Astrocyte (in vitro differentiated cells and primary cell): ENCODE measurements around the gene GSTT4.

DNA sequence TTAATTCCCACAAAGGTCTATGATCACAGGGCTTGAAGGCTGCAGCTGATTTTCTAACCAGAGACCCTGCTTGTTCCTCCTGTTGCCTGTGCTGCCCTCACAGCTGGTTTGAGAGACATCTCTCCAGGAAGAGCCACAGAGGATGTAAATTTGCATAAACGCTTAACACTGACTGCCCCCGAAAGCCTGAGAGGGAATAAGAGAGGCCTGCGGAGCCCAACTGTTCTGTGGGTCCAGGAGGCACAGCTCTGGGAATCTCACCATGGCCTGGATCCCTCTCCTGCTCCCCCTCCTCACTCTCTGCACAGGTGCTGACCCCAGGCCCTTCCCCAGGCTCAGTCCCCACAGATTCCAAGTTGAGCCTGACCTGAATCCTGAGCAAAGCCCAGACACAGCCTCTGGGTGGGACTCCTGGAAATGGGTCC, 102.8 kb downstream of the GGTLC2 start:
- PRO-cap = no peak
- RRBS, 2 experiments = no CpG with 5 or more reads among the region's 3 CpGs

- PRO-cap = no peak
- RRBS, 2 experiments = no CpG with 5 or more reads among the region's 3 CpGs
Measured at GRCh38 chr22:22758393-22758911, 114.0 kb downstream of the GGTLC2 start.

DNA sequence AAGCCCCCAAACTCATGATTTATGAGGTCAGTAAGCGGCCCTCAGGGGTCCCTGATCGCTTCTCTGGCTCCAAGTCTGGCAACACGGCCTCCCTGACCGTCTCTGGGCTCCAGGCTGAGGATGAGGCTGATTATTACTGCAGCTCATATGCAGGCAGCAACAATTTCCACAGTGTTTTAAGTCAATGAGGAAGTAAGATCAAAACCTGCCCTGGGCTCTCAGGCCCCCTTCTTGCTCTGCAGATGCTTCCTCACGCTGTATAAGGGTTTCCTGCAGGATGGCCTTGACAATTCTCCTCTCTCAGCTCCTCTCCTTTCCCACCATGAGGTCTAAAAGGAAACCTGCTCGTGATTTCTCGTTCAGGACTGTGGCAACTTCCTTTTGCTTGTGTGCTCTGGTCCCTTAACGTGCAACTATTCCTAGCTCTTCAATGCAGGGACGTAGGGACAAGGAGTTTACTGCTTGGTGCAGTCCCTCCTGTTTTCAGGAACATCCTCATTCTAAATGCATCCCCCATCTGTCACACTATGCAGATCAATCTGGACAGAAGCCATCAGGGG, 64.4 kb upstream of the IGLL5 start:
- PRO-cap = no peak
- RRBS, 2 experiments = no CpG with 5 or more reads among the region's 9 CpGs

DNA sequence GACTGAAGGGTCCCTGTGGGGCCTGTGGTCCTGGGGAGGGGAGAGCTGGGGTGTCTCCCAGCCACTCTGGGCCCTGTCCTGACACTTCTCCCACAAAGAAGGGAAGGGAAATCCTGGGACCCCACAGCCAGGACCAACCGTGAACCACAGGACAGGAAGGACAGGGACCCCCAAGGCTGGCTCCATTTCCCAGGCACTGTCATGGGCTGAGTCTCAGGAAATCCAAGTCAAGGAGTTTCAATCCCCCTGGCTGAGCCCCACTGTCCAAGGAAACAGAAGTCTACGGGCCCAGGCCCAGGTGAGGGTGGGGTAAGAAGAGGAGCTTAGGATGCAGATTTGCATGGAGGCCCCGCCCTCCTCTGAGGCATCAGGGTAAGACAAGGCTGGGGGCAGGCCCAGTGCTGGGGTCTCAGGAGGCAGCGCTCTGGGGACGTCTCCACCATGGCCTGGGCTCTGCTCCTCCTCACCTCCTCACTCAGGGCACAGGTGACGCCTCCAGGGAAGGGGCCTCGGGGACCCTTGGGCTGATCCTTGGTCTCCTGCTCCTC, 31.4 kb upstream of the IGLL5 start:
- PRO-cap = no peak
- RRBS, 2 experiments = no CpG with 5 or more reads among the region's 7 CpGs

DNA sequence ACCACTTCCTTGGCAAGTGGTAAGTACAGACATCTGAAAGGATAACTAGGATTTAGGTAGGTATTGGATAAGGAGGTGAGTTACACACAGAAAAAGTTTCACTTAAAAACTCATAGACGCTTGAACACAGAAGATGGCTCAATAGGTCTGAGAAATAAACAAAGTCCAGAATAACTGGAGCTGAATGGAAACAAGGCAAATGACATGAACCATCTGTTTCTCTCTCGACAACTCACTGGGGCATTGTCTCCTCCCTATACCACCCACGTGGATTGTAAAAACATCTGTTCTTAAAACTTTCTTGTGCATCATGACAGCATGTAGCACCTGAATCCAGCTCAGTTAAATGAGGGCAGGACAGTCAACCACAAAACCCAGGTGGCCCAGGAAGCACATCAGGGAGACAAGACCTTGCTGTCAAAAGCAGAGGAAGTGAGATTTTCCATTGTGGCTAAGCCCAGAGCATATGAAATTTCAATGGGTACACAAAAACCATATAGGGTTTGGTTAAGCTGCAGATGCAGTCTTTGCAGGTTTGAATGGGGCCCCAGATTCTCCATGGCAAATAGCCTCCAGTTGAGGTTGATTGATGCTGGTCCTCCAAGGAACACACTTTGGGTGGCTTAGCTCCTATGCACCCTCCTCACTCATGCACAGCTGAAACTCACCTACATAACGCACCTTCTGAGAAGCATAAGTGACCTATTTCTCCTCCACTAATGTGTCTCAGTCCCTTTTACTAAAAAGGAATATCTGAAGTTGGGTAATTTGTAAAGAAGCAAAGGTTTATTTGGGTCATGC, 21.9 kb upstream of the IGLL5 start:
- PRO-cap = no peak
- RRBS, 2 experiments = no CpG with 5 or more reads among the region's 4 CpGs

DNA sequence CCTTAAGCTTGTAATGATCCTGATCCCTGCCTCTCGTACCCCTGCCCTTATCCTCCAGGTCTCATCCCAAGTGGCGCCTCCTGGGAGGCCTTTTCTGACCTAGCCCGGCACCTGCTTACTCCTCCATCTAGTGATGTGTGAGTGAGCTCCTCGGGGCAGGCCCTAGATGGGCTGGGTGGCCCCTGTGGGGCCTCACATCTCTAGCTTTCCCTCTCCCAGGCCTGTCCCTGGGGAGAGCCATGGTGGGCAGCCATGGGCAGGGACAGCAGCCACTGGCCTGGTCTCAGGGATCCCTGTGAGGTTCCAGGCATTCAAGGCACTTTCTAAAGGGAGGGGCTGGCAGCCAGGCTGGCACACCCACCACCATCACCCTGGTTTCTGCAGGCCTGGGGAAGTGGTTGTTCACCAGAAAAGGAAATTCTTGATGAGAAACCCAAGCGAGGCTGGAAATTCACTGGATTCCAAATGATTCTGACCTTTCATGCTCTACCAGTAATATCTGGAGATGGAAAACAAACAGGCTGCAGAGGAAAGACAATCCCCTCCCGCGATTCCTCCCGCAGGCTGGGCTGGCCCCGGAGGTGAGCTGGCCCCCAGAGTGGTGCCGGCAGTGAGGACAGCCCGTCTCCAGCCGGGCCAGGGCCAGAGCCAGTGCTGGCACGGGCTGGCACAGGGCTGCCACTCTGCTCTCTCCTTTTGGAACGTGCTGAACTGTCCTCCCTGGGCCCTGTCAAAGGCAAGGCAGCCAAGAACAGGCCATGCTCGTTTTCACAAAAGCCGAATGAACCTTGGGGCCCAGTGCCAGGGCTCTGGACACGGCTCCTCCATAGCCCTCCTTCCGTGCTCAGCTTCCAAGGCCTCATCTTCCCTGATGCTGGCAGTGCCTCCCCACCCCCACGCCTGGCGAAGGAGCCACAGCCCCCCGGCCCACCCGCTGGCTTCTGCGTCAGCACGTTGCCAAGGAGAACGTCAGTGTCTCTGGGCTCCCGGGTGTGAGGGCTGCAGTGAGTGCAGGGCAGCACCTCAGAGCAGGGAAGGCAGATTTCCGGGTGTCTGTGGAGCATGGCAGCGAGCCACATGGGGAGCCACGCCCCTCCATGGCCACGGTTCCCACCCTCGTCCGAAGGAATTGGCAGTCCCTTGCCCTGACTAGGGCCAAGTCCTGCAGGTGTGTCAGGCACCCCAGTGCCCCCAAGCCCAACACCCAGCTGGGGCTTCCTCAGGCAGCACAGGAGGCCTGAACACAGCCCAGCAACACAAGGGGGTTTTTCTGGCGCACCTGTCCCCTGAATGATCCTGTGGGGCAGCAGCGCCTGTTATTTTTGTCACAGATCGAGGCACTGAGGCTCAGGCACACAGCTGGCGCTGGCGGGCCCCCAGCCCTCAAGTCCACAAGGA, 28.4 kb downstream of the GNAZ start:
- PRO-cap = no peak
- RRBS, 2 experiments = 16 to 17% methylated on average over 7 of the region's 37 CpGs

DNA sequence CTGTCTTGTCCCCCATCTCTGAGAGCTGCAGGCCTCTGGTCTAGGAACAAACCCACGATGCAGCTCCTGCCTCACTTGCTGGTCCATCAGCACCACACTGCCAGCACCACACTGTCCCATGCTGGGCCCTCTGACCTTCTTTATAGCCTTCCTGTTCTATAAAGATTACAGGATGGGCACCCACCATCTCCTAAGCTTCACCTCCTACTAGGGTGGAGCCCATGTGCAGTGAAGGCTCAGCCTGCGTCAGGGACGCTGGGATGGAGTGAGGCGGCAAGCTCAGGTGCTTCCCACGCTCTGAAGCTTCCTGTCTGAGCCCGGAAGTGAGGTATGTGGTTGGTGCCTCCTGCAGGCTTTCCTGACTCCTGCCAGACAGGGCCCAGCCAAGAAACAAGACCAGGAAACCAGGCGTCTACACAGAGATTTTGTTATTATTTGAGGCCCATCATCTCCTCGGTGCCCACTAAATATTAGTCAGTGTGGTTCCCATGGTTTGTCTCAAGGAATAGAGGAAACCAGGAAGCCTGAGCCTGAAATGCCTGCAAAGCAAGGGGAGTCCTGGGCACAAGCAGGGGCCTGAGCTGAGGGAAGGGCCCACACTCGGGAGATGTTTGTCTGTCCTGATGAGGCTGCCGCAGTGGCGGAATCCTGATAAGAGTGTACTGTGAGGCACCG, 22.2 kb downstream of the RSPH14 start:
- PRO-cap = no peak
- RRBS, 2 experiments = no CpG with 5 or more reads among the region's 12 CpGs

GRCh38 chr22:23141403-23141691, 443 bp downstream of the RSPH14 start:
- PRO-cap = no peak
- RRBS, 2 experiments = no CpG with 5 or more reads among the region's 5 CpGs

- PRO-cap = no peak
- RRBS, 2 experiments = 17 to 19% methylated on average over 24 to 27 of the region's 87 CpGs
Measured at GRCh38 chr22:23181300-23182204, 1.2 kb downstream of the BCR start.

DNA sequence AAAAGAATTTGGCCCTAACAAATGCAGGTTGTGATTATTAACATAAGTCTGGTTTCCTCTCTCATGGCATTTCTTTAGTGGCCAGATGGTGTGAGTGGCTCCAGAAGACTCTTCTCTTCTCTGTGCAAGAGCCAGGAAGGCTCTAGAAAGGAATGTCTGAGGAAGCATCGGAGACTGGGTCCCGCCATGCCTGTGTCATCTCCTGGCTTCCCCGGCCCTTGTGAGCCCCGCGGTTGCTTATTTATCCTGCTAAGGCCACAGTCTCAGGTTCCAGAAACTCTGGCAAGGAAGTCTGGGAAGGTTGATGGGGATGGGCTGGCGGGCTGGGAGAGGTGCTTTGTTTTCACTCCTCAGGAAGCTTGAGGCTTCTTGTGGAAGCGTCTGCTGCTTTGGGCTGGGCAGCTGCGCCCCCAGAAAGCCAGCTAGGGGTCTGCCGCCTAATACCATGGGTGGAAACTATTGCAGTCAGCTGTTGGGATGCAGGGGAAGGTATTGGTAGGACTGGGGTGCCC, 18.9 kb downstream of the BCR start:
- PRO-cap = no peak
- RRBS, 2 experiments = no CpG with 5 or more reads among the region's 9 CpGs

- PRO-cap = no peak
- RRBS, 2 experiments = no CpG with 5 or more reads among the region's 12 CpGs
Measured at GRCh38 chr22:23225482-23226283, 45.4 kb downstream of the BCR start.

GRCh38 chr22:23688480-23689115, 2.2 kb upstream of the RGL4 start:
- PRO-cap = no peak
- RRBS, 2 experiments = no CpG with 5 or more reads among the region's 10 CpGs

- PRO-cap = no peak
- RRBS, 2 experiments = no CpG with 5 or more reads among the region's 21 CpGs
Measured at GRCh38 chr22:23695932-23696843, 5.4 kb downstream of the RGL4 start.

DNA sequence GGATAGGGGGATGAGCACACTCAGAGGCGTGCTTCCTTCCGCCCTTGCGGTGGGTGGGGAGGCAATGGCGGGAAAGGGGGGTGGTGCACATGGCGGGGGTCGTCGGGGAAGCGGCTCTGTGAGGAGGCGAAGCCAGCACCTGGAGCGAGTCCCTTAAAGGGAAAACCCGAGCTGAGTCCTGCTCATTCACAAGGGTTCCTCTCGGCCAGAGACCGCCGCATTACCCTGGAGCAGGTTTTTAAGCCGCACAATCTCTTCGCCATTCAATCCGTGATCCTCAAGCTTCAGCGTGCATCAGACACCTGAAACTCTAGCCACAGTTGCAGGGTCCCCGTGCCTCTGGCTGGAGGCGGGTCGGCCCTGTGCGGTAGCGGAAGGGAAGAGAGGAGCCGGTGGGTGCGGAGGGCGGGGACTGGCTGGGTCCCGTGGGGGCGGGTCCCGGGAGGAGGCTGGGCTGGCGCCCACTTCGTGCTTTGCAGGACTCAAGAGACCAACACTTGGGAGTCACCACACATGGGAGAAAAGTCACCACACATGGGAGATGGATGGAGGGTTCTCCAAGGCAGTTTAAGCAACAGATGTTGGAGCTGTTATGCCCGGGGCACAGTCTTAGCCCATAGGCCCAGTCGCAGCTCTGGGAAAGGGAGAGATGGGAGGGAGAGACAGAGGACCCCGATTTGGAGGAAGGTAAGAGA, 717 bp downstream of the C22orf15 start:
- PRO-cap = no peak
- RRBS, 2 experiments = 20 to 24% methylated on average over 6 of the region's 34 CpGs

GRCh38 chr22:23767050-23767322, 786 bp downstream of the CHCHD10 start:
- PRO-cap = no peak
- RRBS, 2 experiments = 67% methylated on average over 1 of the region's 5 CpGs; no CpG with 5 or more reads in 1 of the 2 experiments

DNA sequence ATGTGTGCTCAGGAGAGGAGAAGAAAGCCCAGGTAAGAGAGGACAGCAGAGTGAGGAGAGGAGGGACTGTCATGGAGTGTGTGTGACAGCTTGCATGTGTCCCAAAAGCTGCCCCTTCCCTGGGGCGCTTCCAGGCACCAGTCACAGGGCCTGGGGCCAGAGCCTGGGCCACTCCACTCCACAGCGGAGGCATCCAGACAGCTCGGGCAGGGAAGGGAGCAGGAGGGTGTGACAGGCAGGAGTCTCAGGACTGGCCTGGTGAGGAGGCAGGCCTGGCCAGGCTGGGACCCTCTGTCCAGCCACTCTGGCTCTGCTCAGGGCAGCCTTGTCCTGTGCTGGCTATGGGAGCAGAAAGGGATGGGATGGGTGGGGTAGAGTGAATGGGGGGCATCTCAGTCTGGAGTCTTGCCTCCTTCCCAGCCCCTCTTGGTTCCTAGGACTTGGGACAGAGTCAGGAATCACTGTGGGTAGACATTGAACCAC, 1.0 kb downstream of the MMP11 start:
- PRO-cap = no peak
- RRBS, 2 experiments = no CpG with 5 or more reads among the region's 3 CpGs

DNA sequence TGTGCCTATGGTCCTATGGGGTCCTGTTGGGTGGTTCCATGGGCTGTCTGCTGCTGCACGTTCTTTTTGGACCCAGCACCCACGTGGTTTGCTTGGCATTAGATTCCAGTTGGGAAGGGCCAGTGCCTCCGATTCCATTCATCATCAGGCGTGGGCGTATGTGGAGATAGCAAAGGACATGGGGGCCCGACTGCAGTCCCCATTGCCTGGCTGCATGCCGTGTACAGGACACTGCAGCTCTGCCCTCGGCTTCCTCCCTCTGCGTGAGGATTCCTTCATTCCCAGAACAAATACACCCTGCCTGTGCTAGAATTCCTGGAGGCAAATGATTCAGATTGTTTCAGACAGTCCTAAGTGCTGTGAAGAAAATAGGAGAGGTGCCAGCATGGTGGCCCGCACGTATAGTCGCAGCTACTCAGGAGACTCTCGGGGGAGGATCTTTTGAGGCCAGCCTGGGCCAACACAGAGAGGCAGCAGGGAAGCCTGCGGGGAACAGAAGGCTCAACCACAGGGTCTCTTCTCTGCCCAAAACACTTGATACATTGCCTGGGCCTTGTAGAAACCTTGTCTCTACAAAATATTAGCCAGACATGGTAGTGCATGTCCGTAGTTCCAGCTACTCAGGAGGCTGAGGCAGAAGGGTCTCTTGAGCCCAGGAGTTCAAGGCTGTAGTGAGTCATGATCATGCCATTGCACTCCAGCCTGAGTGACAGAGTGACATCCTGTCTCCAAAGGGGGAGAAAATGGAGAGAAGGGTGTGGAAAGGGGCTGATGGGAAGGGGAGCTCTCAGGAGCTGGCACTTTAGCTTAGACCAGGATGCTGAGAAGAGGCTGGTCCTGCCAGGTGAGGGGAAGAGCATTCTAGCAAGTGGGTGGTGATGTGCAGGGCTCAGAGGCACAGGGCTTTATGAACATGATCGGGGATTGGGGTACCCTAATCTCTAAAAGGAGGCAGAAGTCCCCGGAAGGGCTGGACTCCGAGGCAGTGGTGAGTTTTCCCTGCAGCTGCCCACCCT, 15.2 kb downstream of the DERL3 start:
- PRO-cap = no peak
- RRBS, 2 experiments = no CpG with 5 or more reads among the region's 18 CpGs

- PRO-cap = no peak
- RRBS, 2 experiments = no CpG with 5 or more reads among the region's 5 CpGs
Measured at GRCh38 chr22:23893568-23893846, 676 bp upstream of the MIF start.

GRCh38 chr22:23897147-23897694, 3.0 kb downstream of the MIF start:
- PRO-cap = no peak
- RRBS, 2 experiments = no CpG with 5 or more reads among the region's 4 CpGs

- PRO-cap = no peak
- RRBS, 2 experiments = no CpG with 5 or more reads among the region's 15 CpGs
Measured at GRCh38 chr22:24005091-24005803, at the start of gene GSTT4. GSTT4 (minus strand) TSS chr22:24005453.